ENCODE measurements around a stretch of chr6.

DNA sequence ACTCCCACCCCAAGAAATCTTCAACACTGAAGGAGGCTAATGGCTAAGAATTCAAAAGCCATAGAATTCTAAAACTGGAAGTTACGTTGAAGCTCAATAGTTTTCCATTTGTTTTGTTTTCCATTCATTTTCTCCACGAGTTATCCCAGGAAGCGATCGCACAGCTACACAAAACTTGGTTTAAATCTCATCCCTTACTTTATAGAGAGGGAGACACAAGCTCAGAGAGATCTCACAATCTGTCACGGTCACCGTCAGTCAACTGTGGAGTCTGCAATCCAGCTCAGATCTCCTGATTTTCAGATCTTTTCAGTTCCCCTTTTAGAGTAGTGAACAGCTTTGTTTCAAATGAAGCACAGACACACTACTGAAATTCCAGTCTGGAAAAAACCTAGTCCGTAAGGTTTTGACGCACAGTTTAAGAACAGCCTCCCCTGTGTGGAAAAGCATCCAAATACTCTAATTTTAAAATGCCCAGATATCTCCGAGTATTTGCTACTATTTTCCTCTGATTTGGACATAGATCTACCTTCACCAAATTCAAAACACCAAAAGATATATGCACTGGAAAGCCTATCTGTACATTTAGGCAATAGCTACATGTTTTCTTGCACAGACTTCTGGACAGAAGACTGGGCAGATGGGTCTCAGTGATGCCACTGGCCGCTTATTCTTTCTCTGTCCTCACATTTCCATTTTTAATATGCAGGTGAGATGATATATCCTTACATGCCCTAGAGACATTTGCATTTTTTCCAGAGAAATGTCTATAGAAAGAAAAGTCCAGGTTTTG lies 53.0 kb downstream of the SLC22A23 start:
- RRBS, 2 experiments, result no CpG with 5 or more reads among the region's 10 CpGs

DNA sequence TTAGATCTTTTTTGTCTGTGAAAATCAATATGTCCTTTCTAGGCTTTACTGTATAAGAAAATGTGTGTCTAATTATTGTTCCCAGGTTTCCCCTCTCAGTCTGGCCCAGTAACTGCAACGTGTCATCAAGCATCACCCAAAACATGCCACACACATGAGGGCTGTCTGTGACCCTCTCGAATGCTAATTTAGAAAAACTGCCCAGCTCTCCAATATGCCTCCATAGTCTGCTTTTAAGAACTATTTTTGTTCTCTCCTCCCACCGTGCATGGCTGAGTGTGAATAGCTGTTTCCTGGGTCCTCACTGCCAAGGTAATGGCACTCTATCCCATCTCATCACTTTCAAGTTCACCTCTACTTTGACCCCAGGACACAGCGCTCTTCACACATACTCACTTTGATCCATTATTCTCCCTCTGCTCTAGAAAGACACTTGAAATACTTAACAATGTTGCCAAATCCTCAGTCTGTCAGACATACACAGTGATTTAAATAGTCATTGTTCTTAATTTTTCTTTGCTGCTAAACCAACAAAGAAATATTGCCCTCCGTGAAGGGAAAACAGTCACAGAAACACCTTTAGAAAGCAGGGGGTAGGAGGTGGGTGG lies 2.7 kb downstream of the SLC22A23 start:
- RRBS, 2 experiments, result no CpG with 5 or more reads among the region's 5 CpGs

DNA sequence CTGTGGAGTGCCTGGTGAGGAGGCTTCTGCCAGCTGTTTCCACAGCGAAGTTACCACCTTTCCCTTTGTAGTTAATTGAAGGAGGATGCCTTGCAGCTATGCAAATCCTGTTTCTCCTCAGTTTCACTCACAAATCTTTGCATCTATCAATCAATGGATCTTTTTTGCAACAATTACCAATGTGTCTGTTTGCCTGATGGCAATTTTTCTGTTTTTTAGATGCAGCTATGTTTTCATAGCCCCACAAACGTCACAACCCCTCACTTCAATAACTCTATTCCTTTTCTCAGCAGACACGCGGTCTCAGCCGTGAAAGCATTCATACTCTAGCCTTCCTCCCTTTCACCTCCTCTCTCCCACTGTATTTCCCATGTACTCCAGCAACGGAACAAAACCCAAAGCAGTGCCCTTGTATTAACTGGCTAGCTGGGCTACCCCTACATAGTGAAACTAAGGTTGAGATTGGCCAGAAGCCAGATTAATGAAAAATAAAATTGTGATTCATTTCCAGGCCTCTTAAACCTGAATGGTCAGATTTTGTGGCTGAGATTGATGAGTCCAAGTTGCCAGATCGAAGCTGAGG lies 19.5 kb downstream of the PXDC1 start:
- RRBS, 2 experiments, result no CpG with 5 or more reads among the region's 7 CpGs

DNA sequence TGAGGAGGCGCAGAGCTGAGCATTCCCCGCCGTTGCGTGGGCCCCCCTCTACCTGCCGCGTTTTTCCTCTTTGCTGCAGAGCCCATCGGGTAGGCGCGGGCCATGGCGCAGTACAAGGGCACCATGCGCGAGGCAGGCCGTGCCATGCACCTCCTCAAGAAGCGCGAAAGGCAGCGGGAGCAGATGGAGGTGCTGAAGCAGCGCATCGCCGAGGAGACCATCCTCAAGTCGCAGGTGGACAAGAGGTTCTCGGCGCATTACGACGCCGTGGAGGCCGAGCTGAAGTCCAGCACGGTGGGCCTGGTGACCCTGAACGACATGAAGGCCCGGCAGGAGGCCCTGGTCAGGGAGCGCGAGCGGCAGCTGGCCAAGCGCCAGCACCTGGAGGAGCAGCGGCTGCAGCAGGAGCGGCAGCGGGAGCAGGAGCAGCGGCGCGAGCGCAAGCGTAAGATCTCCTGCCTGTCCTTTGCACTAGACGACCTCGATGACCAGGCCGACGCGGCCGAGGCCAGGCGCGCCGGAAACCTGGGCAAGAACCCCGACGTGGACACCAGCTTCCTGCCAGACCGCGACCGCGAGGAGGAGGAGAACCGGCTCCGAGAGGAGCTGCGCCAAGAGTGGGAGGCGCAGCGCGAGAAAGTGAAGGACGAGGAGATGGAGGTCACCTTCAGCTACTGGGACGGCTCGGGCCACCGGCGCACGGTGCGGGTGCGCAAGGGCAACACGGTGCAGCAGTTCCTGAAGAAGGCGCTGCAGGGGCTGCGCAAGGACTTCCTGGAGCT lies 728 bp downstream of the FAM50B start:
- RRBS, 2 experiments, result 94 to 98% methylated on average over 14 to 19 of the region's 73 CpGs

DNA sequence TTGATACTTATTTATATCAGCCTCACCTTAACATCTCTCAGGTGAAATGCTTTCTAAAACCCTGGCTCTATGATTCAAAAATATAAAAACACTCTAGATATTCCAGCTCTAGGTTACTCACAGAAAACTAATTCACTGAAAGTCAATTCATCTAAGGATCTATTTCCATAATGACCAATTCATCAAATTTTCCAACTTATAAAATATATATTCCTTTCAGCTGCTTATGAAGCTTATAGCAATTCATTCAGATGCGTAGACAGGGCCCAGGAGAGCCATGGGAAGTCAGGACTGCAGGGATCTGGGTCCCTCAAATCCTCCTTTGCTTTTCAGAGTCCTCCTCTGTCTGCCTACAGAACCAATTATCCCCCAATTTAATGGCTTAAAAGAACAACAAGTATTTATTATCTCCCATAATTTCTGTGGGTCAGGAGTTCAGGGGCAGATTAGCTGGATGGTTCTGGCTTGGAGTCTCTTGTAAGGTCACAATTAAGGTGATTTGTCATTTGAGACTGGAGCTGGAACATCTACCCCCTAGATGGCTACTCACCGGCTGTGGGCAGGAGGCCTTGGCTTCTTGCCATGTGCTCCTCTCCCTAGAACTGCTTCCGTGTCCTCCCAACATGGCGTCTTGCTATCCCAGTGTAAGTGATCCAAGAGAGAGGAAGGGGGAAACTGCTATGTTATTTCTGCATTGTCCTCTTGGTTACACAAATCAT lies 210.0 kb upstream of the ECI2 start:
- RRBS, 2 experiments, result no CpG with 5 or more reads among the region's 4 CpGs

DNA sequence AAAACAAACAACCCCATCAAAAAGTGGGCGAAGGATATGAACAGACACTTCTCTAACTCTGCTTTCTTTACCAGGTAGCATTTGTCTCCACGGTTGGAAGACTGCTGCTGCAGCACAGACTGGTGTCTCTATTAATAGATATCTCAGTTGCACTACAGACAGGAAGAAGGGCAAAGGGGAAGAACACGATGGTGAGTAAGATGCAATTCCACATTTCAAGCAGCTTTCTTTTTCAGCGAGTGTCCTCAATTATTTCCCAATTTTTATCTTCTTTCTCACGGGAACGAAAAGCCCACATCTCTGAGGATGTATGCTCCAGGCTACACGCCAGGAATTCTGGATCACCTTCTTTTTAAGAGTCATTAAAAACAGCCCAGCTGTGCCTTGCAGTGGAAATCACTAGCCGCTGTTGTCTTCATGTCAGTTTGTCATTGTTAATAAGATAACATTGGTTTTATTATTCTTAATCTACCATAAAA lies 311.6 kb upstream of the ECI2 start:
- RRBS, 2 experiments, result no CpG with 5 or more reads among the region's 8 CpGs

- RRBS, 2 experiments, result no CpG with 5 or more reads among the region's 2 CpGs
Observed at GRCh38 chr6:4565140-4565418, 211.1 kb upstream of the CDYL start.

GRCh38 chr6:4855804-4856917 lies 80.0 kb downstream of the CDYL start:
- RRBS, 2 experiments, result no CpG with 5 or more reads among the region's 14 CpGs

DNA sequence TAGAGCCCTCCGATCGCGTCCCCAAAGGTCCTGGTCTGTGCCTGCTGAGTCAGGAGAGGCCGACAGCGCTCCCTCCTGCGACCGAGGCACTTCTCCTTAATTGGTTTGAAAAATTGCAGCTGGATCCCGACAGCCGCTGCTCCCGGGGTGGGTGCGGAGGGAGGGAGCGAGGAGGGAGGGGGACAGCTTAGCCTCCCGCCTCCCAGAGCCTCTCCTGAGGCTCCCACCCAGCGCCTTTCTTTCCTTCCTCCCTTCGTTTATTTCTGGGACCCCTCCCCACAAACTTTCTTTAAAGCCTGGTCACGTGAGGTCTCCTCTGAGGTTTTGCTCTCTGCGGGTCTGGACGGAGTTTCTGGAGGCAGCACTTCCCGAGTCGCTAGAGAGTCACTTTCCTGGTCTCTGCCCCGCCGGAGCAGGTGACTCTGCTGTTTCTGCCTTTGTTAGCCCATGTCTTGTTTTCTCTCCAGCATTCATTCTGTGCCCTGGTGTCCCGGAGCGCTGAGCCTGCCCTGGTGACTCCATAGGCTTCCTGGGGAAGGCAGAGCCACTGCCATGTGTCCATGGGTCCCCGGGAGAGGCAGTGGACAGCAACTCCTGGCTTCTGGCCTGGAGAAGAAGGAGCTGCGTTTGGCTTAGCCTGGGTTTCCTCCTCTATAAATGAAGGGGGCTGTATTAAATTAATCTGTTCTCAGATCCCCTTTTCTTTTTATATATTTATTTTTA lies 22.5 kb upstream of the RPP40 start:
- RRBS, 2 experiments, result 3 to 6% methylated on average over 4 of the region's 26 CpGs

DNA sequence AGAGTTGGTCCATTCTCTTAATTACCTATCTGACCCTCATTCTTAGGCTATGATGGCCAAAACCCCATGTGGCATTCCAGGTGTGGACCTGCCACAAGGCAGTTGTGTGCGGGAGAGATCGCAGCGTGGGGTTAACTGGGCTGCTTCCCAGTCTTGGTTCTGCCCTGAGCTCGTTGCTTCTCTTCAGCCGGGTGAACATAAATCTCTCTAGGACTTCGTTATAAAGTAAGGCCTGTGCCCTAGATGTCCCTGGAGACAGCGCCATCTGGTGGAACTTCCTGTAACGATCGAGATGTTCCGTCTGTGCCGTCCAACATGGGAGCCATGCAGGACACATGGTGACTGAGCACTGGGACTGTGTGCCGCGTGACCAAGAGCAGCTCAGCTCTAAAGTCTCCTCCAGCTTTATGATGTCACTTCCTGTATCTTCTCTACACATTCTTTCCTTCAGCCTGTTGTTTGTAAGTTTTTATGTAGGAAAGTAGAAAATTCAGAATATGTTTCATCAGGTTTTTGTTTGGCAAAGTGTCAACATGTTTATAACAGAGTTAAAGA lies 26.8 kb upstream of the RPP40 start:
- RRBS, 2 experiments, result no CpG with 5 or more reads among the region's 13 CpGs

- RRBS, 2 experiments, result no CpG with 5 or more reads among the region's 2 CpGs
Observed at GRCh38 chr6:5061071-5061530, 24.0 kb upstream of the PPP1R3G start.

DNA sequence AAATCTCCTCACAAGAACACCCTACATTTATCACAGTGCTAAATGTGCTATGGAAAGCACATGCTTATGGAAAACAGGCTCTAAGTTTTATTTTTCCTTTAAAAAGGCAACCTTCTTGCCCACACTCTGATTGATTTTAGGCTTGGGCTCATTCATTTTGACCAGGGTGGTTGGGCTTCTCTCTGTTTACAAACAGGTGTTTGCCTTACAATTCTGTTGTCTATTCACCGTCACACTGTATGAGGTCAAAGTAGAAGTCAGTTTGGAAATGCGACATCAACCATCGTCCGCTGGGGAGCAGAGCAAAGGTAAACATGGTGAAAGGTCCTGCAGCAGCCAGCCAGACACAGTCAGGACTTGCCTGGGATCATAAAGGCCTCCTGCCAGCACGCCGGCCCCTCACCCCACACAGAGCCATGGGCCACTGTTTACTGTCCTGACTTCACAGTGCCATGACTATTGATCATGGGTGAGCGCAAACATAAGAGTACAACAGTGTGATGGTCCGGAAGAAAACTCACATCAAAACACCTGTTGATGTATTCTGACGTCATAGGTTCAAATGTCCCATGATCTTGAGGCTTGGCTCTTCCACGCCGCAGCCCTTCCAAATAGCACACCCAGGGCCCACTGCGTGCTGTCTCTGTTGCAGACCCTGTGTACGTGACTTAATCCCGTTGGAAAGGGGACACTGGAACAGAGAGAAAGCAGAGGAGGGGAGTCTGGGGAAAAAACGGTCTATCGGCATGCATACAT lies 17.0 kb upstream of the PPP1R3G start:
- RRBS, 2 experiments, result 100% methylated on average over 2 of the region's 16 CpGs; no CpG with 5 or more reads in 1 of the 2 experiments

DNA sequence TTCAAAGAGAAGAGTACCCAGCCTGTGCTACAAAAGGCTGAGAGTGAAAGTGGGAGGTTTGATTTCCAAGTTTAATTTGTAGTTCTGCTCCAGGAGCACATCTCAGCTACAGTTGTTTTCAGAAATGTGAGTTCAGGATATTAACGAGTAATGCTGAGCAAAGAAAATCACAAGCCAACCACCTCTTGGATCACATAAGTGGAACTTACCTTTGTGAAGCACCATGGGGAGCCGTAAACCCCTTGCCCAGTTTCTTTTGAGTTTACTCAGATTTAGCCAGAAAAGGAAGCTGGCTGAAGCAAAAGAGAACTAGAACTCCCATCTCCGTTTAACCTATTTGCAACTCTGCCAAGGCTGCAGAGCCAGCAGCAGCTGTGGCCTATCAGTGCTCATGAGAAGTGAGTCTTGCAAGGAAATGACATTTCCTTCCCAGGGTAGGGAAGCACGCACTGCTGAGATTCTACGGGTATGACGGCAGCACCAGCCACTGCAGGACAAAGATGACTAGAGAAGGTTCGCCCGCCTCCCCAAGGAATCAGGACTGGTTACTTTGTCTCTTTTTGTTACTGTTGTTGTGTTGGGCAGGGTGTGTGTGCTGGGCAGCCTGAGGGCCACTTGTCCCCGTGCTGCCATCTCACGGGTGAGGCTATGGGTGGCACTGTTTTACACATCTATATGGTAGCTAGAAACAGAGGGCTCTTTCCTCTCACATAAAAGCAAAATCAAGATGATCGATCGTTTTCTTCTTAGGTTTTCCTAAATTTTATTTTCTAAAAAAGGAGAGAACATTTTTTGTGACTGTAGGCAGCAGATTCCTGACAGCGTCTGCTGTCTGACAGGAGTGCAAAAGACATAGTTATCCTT lies 47.6 kb downstream of the PPP1R3G start:
- RRBS, 2 experiments, result no CpG with 5 or more reads among the region's 13 CpGs

DNA sequence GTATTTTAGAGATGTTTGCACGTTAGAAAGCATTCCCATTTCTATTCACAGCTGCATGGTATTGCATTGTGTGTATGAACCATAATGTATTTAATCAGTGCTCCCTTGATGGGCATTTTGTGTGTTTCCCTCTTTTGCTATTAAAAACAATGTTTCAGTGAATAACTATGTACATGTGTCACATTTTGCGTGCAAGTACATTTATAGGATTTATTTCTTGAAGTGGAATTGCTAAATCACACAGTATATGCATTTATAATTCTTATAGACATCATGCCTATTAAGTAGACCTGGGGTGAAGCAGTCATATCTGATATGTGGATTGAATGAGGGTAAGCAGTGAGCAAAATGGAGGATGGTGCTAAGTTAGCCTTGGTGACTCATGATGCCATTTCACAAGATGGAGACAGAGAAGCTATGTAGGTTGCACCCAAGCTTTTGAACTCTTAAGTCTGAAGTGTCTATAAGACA lies 187.2 kb downstream of the FARS2 start:
- RRBS, 2 experiments, result no CpG with 5 or more reads among the region's 2 CpGs

DNA sequence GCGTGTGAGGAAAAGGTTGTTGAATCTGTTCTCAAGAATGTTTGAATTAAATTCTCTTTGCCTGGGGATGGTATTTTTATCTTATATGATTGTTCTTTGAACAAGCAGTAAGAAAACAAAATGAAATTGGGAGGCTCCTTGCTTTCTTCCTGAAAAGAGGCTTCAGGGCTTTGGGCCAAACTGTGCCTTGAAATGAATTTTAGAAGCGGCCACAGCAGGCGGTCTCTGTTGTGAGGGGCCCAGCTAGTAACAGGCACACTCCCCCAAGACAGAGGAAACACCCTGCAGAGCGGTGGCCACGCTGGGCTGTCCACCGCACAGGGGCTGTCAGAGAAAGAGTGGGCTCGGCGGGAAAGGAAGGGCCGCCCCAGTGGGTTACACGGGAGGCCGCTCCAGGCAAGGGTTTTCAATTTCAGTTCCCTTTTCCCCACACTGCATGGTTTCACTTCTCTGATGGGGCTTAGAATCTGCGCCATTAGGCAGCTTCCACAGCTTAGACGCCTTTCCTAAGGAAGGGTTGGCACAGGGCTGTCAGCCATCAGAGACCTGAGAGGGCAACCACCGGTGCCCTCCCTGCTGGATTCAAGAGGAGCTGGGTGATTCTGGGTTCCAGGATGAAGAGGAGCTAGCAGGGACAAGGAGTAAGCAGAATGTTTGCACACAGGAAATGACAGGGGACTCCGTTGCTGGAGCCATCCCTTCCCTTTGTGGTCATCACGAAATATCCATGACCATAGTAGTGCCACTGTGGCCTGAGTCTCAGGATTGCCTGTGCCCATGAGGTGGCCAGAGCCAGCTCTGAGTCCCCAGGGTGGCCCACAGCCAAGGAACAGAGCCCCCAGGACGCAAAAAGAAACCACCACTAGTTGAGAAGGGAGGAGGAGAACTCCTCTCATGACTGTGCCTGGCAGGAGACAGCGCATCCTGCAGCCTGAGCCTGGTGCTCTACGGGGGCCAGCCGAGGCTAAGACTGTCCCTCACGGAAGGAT lies 282.8 kb downstream of the NRN1 start:
- RRBS, 2 experiments, result no CpG with 5 or more reads among the region's 21 CpGs

- RRBS, 2 experiments, result no CpG with 5 or more reads among the region's 17 CpGs
Observed at GRCh38 chr6:6007837-6008279, 1.1 kb upstream of the NRN1 start.

DNA sequence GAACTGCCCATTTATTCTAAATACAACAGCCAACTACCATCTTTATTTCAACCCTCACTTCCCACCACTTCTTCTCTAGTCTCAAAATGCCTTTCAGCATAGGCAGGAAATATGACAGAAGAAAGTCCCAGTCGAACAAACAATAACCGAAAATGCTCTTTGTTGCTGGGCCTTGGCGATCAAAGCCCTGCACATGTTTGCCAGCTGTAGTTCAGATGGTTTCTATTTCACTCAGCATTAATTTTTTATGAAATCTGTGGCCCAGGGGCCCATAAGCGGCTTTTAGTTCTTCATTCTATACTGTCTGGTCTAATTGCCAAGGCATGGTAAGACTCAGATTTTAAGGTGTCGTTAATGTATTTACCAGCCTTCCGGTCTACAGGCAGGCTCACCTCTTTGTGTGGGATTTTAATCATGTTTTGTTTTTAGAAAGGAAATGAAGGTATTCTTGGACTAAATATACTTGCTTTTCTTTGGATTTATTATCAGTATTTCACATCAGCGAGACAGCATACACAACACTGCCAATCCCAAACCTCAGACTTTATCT lies 11.0 kb upstream of the F13A1 start:
- RRBS, 2 experiments, result no CpG with 5 or more reads among the region's 7 CpGs

- RRBS, 2 experiments, result 0 to 27% methylated on average over 1 of the region's 4 CpGs
Observed at GRCh38 chr6:6494673-6494951, 93.9 kb upstream of the LY86 start.

DNA sequence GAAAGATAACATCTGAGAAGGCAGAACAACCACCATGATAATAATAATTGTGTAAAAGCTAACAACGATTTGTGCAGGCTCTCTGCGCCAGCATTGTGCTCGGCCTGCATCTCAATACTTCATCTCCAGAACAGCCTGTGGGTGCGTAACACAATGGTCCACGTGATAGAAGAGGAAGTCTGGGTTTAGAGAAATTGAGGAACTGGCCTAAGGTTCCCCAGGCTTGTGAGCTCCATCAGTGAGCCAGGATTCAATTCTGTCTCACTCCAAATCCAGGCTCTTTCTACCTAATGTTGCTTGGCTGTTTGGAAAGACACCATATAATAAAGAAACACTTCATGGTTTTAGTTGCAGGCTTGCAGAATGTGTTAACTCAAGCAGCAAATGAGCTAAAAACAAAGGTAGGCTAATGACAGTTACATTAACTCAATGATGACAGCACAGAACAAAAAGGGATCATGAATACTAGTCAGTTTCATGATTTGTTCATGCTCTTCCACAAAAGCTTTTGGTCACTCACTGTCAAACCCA lies 71.3 kb downstream of the LY86 start:
- RRBS, 2 experiments, result no CpG with 5 or more reads among the region's 5 CpGs

- RRBS, 2 experiments, result no CpG with 5 or more reads among the region's 7 CpGs
Observed at GRCh38 chr6:6665602-6665925, 77.0 kb downstream of the LY86 start.

Data from NT2/D1 (cell line).